ENCODE results near the gene IFIT2.

DNA sequence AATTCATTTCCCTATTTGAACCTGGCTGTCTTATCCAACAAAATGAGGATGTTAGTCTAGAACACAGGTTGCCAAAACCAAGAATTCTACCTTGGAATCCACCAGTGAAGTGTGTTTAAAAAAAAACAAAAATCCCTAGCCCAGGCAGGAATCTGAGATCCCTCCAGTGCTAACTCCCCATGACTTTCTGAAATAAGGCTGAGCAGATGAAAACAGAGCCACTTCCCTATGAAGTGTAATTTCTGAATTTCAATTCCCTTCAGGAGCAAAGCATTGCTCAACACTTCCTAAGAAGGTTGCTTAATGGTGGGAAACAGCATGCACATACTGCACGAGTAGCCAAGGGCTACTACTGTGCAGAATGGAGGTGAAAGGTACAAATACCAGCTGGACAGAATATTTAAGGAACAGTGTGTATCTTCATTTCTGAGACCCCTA, 9.6 kb downstream of the LIPA start:
- PRO-cap, 3 experiments, result no peak in any of the 3 experiments
- RAMPAGE, long total RNA, result no peak

GRCh38 chr10:89301649-89302573, at the start of gene IFIT2:
Gene IFIT2, plus strand, starts transcription at chr10:89302046.
- PRO-cap, 3 experiments, result peak in 3 of 3 experiments; most common plus-strand start chr10:89302049 (in 3); most common minus-strand start chr10:89301871 (in 3)
- RAMPAGE, long total RNA, result start-site peak on the plus strand at chr10:89301960-89302050, 115 and 41 reads in 2 replicates

GRCh38 chr10:89476206-89476649, 59.2 kb downstream of the SLC16A12 start:
- PRO-cap, 3 experiments, result no peak in any of the 3 experiments
- RAMPAGE, long total RNA, result no peak

DNA sequence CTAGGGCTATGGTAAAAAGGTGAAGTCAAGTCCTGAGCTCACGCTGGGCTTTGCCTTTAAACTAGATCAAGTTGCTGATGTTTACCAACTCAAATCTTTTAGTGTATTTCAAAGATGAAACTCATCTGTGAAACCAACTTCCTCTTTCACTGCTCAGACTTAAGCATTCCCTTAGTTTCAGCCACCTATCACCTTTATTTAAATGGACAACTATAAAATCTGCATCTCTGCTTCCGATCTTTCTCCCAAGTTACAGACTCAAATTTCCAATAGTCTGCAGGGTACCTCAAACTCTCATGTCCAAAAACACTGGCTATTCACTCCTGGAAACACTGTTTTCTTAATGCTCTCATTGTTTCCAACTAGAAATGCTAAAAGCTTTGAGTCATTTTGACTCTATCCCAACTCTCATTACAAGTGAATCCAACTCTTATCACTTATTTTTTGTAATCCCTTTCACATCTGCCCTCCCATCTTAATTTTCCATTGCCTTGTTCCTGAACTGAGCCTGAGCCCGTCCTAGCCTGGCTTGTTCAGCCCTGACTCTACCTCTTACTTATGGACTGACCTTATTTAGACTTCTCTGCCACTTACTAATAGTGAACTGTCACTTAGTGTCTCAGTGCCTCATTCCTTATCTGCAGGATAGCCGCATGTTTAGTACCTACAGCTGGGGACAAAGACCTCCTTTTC, 56.8 kb downstream of the SLC16A12 start:
- PRO-cap, 3 experiments, result no peak in any of the 3 experiments
- RAMPAGE, long total RNA, result no peak

DNA sequence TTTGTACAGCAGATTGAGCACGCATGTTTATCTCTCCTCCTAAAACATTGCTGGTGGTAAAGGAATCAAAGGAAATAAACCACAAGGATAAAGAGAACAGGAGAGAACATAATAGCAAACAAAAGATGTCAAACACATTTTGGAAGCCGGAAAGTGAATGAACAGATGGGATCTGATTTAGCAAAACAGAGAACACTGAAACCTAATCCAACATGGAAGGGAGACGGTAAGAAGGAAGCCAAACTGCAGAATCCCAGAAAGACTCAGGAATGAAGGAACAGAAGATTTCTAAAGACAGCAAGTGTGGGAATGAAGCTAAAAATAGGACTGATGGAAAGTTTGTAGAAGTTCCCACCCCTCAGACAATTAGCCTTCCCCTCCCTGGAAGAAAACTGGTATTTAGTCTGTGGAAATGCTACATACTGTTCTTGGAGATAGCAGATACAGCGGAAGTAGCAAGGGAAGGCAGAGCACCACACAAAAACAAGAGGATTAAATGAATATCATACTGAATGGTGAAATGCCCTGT, 40.8 kb downstream of the SLC16A12 start:
- PRO-cap, 3 experiments, result no peak in any of the 3 experiments
- RAMPAGE, long total RNA, result no peak

GRCh38 chr10:89738225-89738623, 36.8 kb downstream of the KIF20B start:
- PRO-cap, 3 experiments, result no peak in any of the 3 experiments
- RAMPAGE, long total RNA, result no peak

- PRO-cap, 3 experiments, result no peak in any of the 3 experiments
- RAMPAGE, long total RNA, result no peak
Measured at GRCh38 chr10:90301762-90302527, 555.9 kb downstream of the HTR7 start.

DNA sequence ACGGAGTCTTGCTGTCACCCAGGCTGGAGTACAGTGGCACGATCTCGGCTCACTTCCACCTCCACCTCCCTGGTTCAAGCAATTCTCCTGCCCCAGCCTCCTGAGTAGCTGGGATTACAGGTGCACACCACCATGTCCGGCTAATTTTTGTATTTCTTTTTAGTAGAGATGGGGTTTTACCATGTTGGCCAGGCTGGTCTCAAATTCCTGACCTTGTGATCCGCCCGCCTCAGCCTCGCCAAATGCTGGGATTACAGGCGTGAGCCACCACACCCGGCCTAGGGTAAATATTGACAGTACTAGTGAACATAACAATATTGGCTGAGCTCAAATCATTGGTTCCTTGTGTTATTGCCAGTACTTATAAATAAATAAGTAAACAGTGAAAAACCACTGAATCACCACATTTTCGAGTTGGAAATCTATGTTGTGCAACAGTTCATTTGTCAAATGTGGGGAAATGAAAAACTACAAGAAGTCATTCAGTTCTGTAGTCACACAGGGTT, 15.7 kb downstream of the RPP30 start:
- PRO-cap, 3 experiments, result no peak in any of the 3 experiments
- RAMPAGE, long total RNA, result no peak

GRCh38 chr10:90966932-90967201, 46.0 kb upstream of the ANKRD1 start:
- PRO-cap, 3 experiments, result no peak in any of the 3 experiments
- RAMPAGE, long total RNA, result no peak

GRCh38 chr10:91023227-91023795, 102.4 kb upstream of the ANKRD1 start:
- PRO-cap, 3 experiments, result no peak in any of the 3 experiments
- RAMPAGE, long total RNA, result no peak

DNA sequence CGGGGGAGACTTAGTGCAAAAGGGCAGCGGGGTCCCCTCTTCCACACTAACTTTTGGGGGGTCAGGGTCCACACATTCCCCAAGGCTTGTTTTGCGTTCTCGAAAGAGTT, 56.3 kb upstream of the PCGF5 start:
- PRO-cap, 3 experiments, result no peak in any of the 3 experiments
- RAMPAGE, long total RNA, result no peak

GRCh38 chr10:91193542-91193821, 27.0 kb upstream of the PCGF5 start:
- PRO-cap, 3 experiments, result no peak in any of the 3 experiments
- RAMPAGE, long total RNA, result no peak

- PRO-cap, 3 experiments, result no peak in any of the 3 experiments
- RAMPAGE, long total RNA, result no peak
Measured at GRCh38 chr10:91557262-91557663, 75.6 kb downstream of the PPP1R3C start.

GRCh38 chr10:91574997-91575401, 57.9 kb downstream of the PPP1R3C start:
- PRO-cap, 3 experiments, result no peak in any of the 3 experiments
- RAMPAGE, long total RNA, result no peak

DNA sequence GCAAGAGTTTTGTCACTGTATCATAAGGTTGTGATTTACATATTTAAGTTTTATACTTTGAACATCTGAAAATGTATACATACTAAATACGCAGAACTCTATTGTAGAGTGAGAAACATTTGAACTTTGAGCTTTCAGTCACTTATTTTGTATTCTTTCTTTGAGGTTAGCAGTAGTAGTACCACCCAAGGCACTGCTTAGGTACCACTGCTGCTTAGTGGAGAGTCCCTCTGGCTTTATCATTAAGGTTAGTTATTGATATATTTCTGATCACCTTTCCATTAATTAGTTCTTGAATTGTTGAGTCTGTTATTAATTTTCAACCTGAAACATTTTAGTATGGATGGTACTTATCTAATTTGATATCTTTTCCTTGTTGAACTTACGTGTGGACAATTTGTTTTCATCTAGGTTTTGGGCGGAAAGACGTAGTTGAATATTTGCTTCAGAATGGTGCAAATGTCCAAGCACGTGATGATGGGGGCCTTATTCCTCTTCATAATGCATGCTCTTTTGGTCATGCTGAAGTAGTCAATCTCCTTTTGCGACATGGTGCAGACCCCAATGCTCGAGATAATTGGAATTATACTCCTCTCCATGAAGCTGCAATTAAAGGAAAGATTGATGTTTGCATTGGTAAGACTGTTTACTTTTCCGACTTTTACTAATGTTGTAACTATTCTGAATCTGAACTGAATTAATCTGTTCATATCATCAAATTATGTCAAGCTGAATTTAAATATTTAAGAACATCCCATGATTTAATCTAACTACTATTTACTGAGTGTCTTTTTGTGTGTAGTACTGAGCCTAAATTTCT, 14.6 kb downstream of the TNKS2 start:
- PRO-cap, 3 experiments, result no peak in any of the 3 experiments
- RAMPAGE, long total RNA, result no peak

DNA sequence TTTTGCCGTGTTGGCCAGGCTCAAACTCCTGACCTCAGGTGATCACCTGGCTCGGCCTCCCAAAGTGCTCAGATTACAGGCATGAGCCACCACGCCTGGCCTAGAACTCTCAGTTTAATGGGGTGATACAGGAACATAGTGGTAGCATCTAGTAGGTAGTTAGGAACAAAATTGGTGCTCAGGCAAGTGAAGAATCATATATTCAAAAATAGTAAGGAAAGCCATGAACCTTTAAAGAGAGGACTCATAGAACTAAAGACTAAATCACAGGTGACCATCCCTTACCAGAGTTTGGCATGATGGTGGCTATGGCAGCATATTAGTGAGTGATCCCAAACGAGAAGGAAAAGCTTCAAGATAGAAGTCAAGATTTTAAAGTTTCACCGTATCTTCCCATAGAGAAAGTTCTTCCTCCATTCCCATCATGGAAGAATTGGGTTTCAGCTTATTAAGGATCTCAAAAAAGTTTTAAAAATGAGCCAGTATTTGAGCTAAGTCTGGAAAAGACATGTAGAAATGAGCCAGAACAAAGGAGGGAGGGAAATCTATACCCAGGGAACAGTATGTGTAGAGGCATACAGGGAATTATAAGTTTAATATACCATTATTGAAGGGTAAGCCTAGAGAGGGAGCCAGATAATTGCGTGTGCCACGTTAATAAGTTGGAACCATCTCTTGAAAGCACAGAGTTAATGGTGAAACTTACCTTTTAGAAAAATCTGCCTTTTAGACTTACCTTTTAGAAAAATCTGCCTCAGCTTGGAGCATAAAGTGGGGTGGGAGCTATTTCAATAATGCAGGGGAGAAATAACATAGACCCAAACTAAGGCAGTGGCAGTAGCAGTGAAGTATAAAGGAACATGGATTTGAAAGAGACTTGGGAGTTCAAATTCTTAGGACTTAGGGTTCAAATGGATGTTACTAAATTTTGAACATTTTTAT, 23.3 kb downstream of the TNKS2 start:
- PRO-cap, 3 experiments, result no peak in any of the 3 experiments
- RAMPAGE, long total RNA, result no peak

- PRO-cap, 3 experiments, result no peak in any of the 3 experiments
- RAMPAGE, long total RNA, result no peak
Measured at GRCh38 chr10:91924981-91925239, 1.3 kb downstream of the BTAF1 start.

DNA sequence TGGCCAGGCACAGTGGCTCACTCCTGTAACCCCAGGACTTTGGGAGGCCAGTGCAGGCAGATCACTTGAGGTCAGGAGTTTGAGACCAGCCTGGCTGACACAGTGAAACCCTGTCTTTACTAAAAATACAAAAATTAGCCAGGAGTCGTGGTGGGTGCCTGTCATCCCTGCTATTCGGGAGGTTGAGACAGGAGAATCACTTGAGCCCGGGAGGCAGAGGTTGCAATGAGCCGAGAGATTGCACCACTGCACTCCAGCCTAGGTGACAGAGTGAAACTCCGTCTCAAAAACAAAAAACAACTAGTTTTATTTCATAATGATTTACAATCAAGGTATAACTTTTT, 51.0 kb downstream of the BTAF1 start:
- PRO-cap, 3 experiments, result no peak in any of the 3 experiments
- RAMPAGE, long total RNA, result no peak

- PRO-cap, 3 experiments, result no peak in any of the 3 experiments
- RAMPAGE, long total RNA, result no peak
Measured at GRCh38 chr10:92419871-92420928, 129.2 kb downstream of the MARCHF5 start.

DNA sequence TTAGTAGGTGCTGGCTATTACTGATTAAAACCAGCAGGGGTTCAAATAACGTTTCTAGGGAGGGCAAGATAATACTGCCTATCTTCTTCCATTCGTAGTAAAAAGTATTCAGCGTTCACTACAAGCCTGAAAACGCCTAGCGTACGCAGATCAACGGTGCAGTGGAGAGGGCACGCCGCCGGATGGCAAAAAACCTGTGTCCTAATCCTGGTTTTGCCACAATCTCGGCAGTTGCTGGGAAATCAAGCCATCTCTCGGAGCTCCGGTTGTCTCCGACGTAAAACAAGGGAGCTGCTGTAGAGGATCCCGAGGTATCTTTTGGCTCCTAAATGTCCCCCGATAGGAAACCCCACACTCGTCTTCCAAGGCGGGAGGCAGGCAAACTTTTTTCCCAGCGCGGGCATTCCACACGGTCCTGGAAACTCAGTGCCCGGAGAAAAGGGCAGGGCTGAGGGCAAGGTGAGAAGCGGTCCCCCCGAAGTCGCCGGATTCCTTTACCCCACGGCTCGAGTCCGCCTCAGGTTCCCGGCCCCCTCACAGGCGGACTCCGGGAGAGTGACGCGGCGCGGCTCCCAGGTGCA, 779 bp downstream of the IDE start:
- PRO-cap, 3 experiments, result peak in 1 of 3 experiments; most common plus-strand start position 230 of the sequence (in 1); most common minus-strand start position 496 of the sequence (in 1)
- RAMPAGE, long total RNA, result no peak